Thoracic aorta endothelial cell (primary cell): ENCODE measurements around a stretch of chr1.

- CAGE, long polyA plus RNA: no peak
Measured at GRCh38 chr1:59862516-59863509, 48.1 kb downstream of the HOOK1 start.

GRCh38 chr1:60984337-60984707 lies 98.0 kb upstream of the NFIA start:
- CAGE, long polyA plus RNA: no peak

- CAGE, long polyA plus RNA: no peak
Measured at GRCh38 chr1:61090430-61090869, 8.1 kb downstream of the NFIA start.

DNA sequence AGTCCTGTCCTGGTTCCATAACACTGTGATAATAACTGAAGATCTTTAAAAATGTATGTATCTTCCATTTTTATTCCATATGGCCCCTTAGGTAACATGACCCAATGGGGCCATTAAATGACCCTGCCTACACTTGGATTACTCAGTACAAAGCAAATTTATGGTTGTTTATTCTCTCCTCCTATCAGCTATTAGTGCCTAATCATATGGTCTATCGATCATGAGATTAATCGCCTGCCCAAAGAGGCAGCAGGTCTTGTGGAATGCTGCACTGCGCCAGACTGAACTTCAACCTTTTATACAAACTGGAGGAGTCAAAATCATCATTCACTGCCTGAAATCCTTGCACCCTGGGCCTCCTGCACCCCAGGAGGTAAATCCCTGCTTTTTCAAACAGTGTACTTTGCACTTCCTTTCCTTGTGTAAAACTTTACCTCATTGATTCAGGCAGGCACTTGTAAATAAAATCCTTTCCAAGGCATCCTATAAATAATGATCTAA lies 69.7 kb downstream of the NFIA start:
- CAGE, long polyA plus RNA: no peak

- CAGE, long polyA plus RNA: no peak
Measured at GRCh38 chr1:61407386-61407941, 317.5 kb downstream of the TM2D1 start.

- CAGE, long polyA plus RNA: no peak
Measured at GRCh38 chr1:61414047-61414732, 310.8 kb downstream of the TM2D1 start.

- CAGE, long polyA plus RNA: no peak
Measured at GRCh38 chr1:61491613-61491895, 233.4 kb downstream of the TM2D1 start.

DNA sequence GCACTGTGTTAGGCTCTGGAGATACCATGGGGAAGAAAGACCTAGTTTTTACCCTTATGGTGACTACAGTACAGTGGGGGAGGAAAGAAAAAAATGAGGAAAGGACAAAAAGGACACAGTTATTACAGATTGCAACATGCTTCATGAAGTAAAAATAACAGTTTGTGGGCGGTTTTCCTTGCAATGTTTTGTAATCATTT lies 120.3 kb downstream of the TM2D1 start:
- CAGE, long polyA plus RNA: no peak

GRCh38 chr1:61636814-61637239 lies 88.1 kb downstream of the TM2D1 start:
- CAGE, long polyA plus RNA: no peak

GRCh38 chr1:61640712-61641049 lies 84.3 kb downstream of the TM2D1 start:
- CAGE, long polyA plus RNA: no peak

- CAGE, long polyA plus RNA: no peak
Measured at GRCh38 chr1:62299956-62300327, 19.3 kb downstream of the KANK4 start.

DNA sequence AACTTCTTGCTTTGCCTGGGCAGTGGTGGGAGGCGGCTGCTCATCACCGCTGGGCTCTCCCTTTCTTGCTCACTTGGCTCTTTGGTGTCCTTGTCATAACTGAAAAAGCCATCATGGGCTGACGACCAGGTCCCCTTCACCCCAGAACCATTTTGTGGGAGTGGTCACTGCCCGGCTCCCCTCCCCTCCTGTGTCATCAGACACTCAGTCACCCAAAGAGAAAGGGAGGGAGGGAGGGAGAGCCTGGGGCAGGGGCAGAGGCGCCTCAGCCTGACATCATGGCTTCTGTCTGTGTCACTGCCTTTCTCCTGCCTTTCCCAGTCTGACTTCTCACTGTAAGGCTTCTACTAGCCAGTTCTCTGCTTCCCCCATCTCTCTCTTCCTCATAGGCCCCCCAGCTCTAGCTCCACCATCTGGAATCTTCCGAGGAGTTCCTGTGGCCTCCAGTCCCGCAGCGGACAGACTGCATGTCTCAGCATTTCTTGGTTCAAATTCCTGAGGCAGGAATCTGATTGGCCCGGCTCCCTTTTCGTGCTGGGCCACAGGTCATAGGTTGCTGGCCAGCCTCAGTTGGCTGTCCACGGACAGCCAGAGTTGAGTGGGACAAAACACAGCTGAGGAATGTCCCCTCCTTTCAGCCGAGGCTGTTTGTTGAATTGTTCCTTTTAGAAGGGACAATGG lies 18.5 kb upstream of the KANK4 start:
- CAGE, long polyA plus RNA: no peak

DNA sequence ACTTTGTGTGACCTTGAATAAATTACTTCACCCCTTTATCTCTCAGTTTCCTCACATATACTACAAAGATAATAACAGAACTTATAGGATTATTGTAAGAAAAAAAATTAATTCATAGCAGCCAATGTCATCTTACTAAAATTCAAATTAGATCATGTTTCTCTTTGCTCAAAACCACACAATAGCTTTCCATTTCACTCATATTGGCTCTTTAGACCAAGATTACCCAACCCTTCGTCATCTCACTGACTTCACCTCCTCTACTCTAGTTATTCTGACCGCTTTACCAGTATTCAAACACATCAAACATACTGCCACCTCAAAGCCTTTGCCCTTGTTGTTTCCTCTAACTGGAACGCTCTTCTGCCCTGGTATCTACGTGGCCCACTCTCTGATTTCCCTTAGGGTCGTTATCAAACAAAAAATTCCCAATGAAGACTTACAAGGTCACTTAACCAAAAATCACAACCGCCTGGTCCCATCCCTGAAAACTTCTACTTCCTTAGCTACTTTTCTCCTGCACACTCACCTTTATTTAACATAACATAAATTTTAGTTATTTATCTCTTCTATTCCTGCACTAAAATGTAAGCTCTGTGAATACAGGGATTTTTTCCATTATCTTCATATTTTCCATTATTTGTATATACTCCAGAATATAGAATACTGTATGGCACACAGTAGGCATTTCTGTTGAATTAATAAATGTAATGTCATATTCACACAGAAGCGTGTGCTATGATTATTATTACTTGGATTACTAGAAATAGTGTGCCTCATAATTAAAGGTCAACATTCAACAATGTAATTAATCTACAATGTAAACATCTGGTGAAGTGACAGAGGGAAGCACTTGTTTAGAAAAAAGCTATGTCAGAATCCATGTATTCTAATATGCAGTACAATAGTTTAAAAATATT lies 1.9 kb downstream of the ANGPTL3 start:
- CAGE, long polyA plus RNA: no peak

- CAGE, long polyA plus RNA: no peak
Measured at GRCh38 chr1:62690330-62690780, 2.2 kb upstream of the DOCK7 start.

DNA sequence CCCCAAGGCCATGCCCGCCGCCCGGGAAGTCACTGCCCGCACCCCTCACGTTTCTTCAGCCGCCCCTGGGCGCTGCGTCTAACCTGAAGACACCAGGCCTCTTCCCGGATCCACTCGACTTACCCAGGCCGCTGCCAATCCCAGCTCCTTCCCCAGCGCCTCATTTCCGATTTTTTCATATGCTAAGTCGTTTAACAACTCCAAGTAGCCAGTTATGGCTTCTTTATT lies 911 bp upstream of the FOXD3 start:
- CAGE, long polyA plus RNA: no peak

- CAGE, long polyA plus RNA: no peak
Measured at GRCh38 chr1:63487664-63488135, 35.3 kb downstream of the ITGB3BP start.

- CAGE, long polyA plus RNA: no peak
Measured at GRCh38 chr1:63548588-63549160, 25.3 kb downstream of the EFCAB7 start.

DNA sequence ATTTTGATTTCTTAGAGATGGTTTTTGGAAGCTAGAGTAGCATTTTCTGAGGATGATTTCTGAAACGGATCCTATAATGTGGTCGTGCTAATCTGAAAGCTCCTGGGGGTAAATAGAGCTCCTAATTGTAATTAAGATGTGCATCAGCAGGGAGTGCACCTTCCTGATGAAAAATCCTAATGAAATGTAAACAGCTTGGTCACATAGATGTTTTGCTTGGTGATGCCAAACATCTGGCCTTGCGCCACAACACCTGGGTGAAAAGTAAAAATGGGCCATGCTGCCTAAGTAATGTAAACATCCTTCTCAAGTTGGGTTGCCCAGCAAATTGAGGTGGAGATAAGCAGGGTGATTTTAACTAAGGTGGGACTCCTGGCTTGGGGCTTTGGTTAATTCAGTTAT lies 1.9 kb downstream of the ROR1 start:
- CAGE, long polyA plus RNA: no peak

DNA sequence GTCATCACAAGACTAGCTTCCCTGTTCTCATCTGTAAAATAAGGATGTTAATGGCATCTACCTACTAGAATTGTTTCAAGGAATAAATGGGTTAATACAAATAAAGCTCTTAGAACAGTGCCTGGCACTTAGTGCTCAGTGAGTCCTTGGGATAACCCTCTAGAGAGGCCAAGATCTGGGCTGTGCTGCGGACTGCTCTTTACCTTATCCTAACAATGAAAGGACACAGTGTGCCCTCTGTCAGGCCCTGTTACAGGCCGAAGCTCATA lies 154.8 kb downstream of the ROR1 start:
- CAGE, long polyA plus RNA: no peak

DNA sequence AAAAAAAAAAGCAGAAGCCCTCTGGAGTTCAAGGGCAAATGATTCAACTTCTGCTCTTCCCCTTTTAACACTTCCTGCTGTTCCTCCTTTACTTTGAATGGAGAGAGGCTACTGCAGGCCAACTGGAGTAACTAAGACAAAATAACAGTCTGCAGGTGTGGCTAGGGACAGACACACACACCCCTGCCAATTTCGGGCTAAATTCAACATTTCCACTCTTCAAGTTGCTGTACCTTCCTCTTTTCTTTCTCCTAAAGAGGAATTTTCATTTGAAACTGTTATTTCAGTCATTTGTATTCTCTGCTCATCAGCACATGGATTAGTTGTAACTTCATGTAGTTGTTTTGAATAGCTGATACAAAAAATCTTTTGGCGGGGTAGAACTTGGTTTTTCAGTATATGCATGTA lies 42.5 kb downstream of the CACHD1 start:
- CAGE, long polyA plus RNA: no peak